Measurements from ENCODE around the gene IL12B.

GRCh38 chr5:159330411-159330685 is at the start of gene IL12B:
Gene IL12B (minus strand): TSS chr5:159330487.
- PRO-cap, result no peak

DNA sequence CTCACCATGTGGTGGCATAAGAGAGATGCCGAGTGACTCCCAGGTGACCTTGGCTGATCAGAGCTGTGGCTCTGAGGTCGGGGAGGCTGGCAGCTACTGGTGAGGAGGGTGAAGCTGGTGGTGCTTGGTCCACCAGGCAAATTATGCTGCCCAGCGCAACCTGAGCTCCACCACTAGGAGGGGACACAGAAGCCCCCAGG is 111.2 kb upstream of the IL12B start:
- PRO-cap, result no peak

DNA sequence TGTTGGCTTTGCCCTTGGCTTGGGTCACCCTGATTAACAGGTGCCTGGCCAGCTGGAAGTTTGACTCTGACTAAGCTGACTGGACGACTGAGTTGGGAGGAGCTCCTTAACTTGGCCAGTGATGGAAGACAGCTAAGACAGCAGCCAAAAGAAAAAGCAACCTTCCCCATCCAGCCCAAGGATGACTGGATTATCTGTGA is 60.4 kb upstream of the ADRA1B start:
- PRO-cap, result no peak

DNA sequence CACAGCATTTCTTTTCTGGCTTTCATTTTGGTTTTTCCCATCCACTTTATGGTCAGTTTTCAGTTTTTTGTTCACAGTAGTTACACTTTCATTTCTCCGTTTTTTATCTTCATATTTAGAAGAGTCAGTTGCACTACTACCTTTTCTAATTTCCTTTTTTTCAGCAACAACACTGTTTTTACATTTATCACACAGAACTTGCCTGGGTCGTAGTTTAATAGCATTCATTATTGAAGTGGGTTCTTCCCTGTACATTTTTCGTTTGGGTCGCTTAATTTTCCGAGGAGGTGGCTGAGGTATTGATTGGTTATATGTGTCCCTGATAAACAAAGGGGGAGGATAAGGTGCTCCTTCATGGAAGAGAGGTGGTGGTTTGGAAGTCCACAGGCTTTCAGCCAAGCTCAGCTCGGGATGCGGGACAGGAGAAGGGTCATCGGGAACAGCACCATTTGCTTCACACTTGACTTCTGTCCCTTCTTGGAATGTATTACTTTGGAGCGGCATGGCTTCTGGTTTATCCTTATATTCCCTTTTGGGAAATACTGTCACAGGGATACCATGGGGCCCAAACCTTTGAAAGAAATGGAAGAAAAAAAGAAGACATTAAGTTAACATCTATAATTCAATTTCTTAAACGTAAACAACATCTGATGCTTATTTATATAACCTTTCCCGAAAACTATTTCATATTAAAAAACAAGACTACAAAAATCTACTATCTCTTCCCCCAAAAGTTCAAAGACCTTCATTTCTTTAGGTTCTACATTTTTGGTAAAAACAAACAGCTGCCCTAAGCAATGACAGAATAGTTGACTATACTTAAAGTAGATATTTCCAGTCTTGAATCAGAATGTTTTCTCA is 25.5 kb downstream of the PWWP2A start:
- PRO-cap, result no peak

GRCh38 chr5:160169851-160170258 is 50.6 kb upstream of the PWWP2A start:
- PRO-cap, result no peak

DNA sequence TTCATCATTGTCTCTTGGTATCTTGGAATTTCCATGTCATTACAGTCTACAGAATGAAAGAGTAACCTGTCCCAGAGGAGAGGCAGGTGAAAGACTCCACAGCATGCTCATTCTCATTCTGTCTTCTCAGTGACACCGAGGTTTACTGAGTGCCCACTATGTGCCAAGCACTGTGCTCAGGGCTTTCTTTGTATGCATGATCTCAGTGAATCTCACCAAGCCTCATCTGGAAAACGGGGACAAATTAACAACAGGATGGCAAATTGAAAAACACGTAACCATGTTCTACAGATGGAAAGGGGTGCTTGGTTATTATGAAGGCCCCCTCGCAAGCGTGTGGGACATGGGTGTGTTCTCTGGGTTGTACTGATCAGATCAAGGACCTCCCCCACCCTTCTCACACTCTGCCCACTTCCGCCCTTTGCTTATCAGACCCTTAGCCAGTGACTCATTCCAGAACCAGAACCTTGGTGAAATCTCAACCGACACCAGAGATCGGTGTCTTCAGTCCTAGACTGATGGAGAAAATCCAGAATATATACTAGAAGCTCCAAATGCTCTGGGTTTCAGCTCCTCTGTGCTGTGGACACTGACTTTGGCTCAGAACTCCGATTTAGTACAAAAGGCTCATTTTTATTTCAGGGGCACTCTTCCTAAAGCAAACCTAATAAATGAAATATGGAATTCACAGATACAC is 64.8 kb downstream of the PTTG1 start:
- PRO-cap, result unidirectional peak, minus-strand start at position 336 of the sequence

DNA sequence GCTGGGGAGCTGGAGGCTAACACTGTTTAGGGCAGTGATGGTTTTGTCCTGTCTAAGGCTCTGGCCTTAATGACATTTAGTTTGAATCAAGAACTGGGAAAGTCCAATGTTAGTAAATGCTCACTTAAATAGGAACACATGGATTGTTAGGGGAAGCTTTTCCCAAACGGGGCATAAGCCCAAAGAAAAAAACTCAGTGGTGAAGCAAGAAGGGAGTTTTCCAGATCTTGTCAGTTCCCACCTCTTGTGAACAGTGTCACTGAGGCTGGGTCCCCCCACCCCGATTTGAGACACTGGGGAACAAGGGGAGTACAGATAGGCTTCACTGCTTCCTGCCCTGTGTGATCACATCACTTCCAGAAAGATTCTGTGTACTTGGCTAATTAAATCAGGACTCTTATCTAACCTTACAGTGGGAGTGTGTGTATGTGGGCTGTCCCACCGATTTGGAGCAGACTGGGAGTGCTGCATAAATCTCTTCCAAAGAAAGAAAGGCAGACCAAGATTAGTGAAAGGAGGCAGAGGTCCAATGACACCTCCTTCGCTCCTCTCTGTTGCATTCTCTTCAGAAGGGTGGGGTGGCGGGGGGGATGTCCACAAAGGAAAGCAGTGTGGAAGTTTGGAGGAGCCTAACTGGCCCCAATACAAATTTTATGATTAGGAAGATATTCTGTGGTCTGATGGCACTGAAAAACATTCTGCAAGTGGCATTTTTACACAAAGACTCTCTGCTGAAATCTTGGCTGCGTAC is 206.5 kb downstream of the PTTG1 start:
- PRO-cap, result no peak

DNA sequence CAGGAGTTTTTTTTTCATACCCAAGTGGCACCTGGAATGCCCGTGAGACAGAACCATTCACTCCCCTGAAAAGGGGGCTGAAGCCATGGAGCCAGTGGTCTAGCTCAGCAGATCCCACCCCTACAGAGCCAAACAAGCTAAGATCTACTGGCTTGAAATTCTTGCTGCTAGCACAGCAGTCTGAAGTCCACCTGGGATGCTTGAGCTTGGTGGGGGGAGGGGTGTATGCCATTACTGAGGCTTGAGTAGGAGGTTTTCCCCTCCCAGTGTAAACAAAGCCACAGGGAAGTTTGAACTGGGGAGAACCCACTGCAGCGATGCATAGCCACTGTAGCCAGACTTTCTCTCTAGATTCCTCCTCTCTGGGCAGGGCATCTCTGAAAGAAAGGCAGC is 41.1 kb upstream of the ATP10B start:
- PRO-cap, result no peak

DNA sequence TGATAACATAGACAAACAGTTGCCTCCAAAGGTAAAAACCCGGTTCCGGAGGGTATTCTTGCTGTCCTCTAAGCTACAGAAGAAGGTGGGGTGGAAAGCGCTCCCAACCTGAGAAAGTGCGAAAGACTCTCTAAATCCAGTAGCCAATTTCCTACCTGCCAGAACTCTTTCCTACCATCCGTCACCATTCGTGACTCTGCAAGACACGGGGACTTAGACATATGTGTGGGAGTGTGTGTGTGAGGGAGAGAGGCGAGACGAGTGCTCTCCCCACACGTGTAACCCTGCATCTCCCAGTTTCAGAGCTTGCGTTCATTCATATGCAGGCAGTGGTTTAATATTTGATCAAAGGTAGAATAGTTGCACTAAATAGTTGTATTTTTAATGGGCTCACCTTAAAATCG is 482 bp upstream of the GABRA1 start:
- PRO-cap, result no peak

- PRO-cap, result no peak
These were observed 60.3 kb downstream of the MAT2B start for GRCh38 chr5:163565668-163566247.

GRCh38 chr5:163914927-163915405 is 409.5 kb downstream of the MAT2B start:
- PRO-cap, result no peak

GRCh38 chr5:167296124-167296763 is 317.4 kb downstream of the TENM2 start:
- PRO-cap, result no peak

GRCh38 chr5:167378775-167379633 is 400.2 kb downstream of the TENM2 start:
- PRO-cap, result no peak

DNA sequence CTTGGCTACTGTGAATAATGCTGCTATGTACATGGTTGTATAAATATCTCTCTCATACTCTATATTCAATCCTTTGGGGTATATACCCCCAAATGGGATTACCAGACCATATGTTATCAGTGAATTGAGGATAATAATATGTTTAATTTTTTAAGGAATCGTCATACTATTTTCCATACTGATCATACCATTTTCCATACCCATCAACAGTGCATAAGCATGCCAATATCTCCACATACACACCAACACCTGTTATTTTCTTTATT is 480.5 kb downstream of the TENM2 start:
- PRO-cap, result no peak

- PRO-cap, result no peak
These were observed 648.3 kb upstream of the WWC1 start for GRCh38 chr5:167642963-167643639.

DNA sequence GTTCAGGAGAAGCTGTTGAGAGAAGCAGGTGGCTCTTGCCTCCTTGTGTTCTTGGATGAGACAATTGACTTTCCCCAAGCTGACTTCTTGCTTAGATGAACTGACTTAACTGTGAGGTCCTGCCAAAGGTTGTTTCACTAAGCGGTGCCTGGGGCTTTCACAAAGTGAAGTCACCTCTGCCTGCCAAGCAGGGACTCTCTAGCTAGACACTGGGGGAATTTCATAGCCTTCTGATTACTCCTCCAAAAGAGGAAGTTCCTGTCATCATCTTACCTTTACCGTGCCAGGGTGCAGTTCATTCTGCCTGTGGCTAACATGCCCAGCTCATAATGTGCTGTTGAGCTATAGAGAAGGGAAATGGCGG is 472.1 kb upstream of the WWC1 start:
- PRO-cap, result no peak

DNA sequence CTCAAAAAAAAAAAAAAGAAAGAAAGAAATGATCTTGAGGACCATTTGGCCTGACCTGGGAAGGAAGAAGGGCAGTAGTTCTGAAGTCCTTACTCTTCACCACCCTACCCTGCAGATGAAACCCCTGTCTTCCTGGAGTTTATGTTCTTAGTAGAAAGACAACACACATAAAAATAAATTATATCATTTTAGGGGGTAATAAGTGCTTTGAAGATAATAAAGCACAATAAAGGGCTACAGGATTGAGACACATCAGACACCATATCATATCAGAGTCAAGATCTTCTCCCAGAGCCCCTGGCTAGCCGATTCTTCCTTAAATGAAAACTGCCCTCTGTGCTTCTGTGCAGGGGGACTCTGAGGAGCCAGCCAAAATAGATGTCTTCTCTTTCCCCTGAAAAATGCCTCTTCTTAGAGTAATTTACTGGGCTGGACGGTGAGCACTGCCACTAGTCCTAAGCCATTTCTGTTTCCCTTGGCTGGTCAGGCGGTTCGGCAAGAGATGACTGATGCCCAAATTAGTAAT is 203.8 kb upstream of the WWC1 start:
- PRO-cap, result no peak

DNA sequence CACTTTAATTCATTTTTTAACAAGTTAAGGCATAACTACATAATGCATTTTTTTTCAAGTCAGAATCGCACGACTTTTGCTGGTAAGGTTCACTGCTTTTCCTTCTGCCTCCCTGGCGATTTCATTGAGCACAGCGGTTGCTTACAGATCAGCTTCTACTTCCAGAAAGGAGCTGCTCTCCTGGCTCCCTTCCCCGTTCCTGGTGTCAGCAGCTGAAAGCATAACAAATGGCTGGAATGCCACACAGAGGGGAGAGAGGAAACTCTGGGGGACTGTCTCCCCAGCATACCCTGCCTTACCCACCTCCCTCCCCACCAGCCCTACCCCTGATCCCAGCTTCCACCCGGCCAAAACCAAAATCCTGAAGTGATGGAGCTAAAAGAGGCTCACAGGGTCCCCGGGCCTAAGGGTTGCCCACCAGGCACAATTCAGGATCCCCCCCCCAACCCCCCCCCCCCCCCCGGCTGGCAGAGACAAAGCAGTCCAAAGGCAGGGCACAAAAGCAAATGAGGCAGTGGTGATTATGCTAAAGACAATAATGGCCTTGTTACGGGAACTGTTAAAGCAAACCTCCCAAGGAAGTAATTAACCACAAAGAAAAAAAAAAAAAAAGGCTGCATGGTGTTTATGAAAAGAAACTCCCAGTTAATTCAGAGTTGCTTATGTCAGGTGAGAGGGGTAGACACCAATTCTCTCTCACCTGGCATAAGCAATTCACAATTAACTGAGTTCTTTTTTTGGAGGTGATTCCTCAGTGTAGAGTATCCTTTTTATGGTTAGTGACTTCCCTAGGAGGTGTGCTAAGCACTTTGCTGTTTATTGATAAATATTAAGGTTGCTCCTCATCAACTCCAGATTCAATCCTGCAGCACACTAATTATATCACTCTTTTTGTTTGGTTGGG is 126.0 kb upstream of the WWC1 start:
- PRO-cap, result no peak

- PRO-cap, result no peak
These were observed 113.4 kb upstream of the WWC1 start for GRCh38 chr5:168178038-168178549.

DNA sequence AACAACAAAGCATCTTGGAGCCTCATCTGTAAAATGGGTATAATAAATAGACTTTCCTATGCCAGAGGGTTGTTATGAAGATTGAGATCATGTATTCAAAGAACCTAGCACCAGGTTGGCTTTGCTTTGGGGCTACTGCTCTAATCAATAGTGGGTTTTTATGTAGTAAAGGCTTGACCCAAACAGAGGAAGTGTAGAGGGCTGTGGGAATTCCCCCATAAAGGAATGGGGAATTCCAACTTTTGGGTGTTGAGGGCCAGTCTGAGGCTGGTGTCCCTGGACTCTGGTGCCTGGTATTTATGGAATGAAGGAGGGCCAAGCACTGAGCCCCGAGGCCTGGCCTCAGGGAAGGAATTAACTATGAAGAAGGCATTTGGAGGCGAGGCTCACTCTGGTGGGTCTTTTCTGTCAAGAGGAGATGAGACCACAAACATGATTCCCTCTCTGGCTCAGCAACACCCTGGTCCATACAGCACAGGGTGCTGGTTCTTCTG is 1.6 kb upstream of the WWC1 start:
- PRO-cap, result no peak

Data from mucosa of descending colon (tissue), 1 donor.